Vein endothelial cell (primary cell): ENCODE measurements around the gene AKAP3.

DNA sequence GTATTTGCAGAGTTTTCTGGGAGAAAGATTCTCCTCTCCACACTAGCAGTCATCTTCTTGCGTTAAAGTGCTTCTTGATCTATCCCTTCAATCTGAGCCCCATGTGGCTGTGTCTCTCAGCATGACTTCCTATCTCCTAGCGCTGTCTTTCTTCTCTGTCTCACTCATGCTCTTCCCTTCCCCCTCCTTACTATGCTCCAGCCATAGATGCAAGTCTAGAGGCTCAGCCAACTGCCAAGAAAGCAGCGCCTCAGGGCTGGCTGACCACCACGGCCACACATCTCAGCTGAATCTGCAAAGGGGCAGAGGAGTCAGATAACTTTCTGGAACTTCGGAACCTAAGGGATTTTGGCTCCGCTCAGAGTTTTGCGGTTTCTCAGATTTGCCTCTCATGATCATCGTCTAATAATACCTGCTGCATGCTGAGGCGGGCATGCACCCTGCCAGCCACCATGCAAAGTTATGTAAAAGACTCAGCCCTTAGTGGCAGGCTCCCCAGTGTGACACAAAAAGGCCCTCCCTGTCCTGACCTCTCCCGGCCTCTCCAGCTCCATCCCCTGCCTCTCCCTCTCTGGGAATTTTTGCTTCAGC, 5.0 kb upstream of the FGF6 start:
- CAGE, long polyA plus RNA = no peak

DNA sequence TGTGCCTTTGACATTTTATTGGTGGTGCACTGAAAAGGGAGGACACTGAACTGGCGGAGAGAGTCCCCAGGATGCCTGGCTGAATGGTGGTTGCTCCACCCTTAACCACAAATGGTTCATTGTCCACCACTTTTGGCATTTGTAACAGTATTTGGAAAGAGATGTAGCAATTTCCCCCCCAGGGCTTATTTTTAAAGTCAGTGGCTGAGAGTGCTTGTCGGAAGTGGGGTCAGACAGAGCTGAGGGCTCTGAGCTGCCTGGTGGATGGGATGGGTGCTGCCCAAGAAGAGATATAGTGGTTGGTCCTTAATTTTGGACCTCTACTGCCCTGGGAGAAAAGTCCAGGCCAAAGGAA, 31.5 kb upstream of the FGF6 start:
- CAGE, long polyA plus RNA = no peak

DNA sequence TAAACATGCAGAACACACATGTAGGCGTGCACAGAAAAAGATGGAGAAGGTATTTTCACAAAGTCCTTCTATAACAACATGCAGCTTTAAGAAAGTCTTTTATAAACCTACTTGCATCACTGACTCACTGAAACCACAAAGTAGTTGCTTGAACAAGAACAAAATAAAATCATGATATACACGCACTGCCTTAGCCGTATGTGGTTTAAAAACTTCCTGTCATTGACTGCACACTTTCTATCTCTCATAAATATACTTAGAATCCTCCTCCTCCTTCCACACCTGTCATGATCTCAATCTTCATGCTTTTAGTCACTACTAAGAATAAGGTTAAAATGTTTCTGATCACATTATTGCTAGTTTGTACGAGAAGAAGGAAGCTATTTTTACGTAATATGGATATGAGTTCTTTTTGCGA, 31.4 kb downstream of the C12orf4 start:
- CAGE, long polyA plus RNA = no peak

- CAGE, long polyA plus RNA = no peak
Measured at GRCh38 chr12:4648421-4649683, at the start of gene AKAP3. AKAP3 (minus strand) TSS chr12:4649051.

GRCh38 chr12:4766312-4766822, 42.8 kb upstream of the KCNA6 start:
- CAGE, long polyA plus RNA = no peak

DNA sequence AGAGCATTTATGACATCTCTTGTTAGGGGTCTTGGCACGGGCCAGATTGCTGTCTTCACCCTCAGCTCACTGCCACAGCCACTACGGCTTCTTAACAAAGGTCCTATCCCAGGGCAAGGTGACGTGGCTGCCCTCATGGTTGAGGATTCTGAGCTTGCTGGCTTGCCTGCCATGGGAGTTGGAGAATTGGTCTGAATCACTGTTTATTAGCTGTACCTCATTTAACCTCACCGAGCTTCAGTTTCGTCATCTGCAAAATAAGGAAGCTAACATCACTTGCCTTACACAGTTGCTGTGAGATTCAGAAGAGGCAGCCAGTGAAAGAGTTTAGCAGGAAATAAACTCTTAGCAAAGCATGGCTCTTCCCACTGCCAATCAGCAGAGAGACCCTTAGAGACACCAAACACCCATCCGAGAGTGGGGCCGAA, 10.5 kb downstream of the KCNA6 start:
- CAGE, long polyA plus RNA = no peak

- CAGE, long polyA plus RNA = no peak
Measured at GRCh38 chr12:5044244-5044484, 485 bp downstream of the KCNA5 start.

- CAGE, long polyA plus RNA = no peak
Measured at GRCh38 chr12:5059500-5059820, 15.8 kb downstream of the KCNA5 start.

GRCh38 chr12:5309499-5310230, 122.2 kb upstream of the NTF3 start:
- CAGE, long polyA plus RNA = no peak

- CAGE, long polyA plus RNA = no peak
Measured at GRCh38 chr12:5437067-5437596, 5.2 kb downstream of the NTF3 start.

GRCh38 chr12:6070992-6071417, 53.5 kb downstream of the VWF start:
- CAGE, long polyA plus RNA = no peak

- CAGE, long polyA plus RNA = no peak
Measured at GRCh38 chr12:6073303-6073838, 51.1 kb downstream of the VWF start.

GRCh38 chr12:6074339-6074857, 50.1 kb downstream of the VWF start:
- CAGE, long polyA plus RNA = no peak

DNA sequence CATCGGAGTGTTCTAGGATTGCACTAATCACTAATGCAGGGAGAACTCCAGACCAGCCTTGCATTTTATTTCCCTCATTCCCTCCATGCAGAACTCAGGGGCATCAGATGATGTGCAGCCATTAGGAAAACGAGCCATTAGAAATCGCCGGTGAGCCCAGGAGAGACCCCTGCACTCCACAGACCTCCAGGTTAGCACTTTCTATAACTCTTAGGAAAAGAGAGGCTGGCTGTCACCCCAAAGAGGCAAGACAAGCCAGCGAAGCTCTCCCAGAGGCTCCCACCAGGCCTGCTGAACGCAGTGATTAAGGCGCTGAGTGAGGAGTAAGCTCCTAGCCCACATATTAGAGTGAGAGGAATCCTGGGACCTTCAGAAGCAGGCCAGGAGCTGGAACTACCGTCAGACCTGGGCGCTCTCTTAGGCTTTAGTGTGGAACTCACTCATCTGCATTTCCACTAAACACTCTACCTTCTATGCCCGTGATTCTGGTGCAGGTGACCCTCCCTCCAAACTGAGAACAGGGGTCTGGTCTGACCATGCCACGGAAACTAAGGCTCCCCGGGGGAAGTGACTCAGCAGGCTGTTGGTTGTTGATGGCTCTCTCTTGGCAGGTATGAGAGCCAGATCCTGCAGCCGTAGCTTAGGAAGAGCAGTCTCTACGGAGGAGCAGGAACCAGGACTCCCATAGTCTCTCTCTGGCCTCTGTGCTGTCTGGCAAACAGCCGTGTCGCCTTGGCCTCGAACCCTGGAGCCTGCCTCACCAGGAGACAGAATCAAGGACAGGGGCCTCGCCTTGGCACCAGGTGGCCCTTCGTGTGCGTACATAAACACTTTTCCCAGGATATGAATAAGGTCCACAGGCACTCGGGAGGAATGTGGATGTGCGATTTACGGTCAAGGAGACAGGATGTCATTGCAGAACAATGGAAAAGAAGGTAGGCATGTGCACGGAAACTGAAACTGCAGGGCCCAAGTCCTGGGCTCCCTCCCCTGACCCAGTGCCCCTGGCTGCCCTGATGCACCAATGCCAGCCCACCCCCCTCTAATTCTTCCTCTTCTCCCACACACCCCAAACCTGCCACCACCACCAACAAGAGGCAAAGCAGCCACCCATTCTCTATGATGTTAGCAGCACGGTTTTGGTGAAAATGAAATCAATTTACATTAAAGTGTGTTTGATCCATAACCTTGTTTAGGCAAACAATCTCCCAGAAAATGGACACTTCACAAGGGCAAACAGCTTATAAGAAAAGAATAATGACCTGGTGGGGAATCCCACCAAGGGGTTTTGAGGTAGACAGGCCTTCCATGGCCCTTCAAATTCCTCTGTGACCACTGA, 8.0 kb downstream of the VWF start:
- CAGE, long polyA plus RNA = no peak

DNA sequence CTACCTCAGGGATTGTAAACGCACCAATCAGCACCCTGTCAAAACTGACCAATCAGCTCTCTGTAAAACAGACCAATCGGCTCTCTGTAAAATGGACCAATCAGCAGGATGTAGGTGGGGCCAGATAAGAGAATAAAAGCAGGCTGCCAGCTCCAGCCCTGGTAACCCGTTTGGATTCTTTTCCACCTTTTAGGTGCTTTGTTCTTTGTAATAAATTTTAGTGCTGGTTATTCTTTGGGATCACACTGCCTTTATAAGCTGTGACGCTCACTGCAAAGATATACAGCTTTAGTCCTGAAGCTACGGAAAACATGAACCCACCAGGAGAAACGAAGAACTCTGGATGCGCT, 8.9 kb upstream of the VWF start:
- CAGE, long polyA plus RNA = no peak

GRCh38 chr12:6199226-6200298, 638 bp upstream of the CD9 start:
- CAGE, long polyA plus RNA = no peak

- CAGE, long polyA plus RNA = no peak
Measured at GRCh38 chr12:6201778-6202361, 1.7 kb downstream of the CD9 start.

DNA sequence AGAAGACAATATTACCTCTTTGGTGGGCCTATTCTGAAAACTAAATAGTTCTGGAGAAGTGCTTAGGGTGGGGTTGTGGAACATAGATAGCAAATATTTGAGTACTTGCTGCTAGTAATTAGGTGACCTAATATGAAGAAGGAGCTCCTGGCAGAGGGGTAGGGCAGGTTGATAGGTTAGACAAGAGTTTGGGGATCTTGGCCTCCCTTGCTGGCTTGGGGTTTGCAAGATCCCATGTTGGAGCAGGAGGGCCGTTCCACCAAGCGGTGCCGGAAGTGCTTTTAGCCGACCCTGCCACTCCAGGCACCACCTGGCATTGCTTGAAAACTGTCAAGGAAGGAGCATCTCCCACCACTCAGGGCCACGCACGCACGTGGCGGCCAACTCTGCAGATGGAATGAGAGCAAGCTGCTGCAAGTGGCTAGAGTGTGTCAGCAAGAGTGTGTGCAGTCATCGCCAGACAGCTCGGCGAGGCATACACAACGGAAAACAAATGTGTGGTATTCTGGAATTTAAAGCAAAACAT, 11.0 kb downstream of the CD9 start:
- CAGE, long polyA plus RNA = no peak

- CAGE, long polyA plus RNA = no peak
Measured at GRCh38 chr12:6214413-6215600, 14.6 kb downstream of the CD9 start.

DNA sequence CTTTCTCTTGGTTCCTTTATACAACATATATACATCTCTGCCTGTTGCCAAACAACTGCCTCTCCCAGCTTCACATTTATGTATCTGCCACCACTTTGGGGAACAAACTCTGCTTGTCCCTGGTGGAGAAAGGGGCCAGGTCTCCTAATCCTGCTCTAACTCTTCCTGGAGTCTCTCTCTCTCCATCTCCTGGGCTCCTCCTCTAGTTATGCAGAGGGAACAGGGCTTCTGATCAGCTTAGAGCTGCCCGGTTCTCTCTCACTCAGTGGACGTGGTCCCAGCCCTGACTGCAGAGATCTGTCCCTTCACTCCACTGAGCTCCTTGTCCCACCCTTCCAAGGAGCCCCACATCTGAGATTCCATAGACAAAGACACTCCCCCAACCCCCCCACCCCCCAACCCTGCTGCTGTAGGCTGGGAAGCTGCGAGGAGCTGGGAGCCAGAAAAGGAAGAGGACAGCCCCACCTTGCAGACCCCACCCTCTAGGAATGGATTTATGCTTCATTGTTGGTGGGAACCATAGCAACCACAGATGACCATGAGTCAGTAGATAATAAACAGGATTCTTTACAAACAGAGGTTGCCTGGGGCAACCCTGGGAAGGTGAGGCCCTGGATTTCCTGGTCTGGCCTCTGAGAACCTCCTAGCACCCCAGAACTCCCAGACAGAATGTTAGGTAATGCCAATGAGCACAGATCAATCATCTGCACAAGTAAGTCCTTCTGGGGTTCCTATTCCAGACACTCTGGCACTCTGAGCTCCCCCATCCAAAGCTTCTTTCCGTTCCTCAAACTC, 15.5 kb upstream of the PLEKHG6 start:
- CAGE, long polyA plus RNA = no peak